HT1080 (cell line): Measurements from ENCODE around the genes PTPN11 and IQCD.

RAMPAGE:
- cytosol, long total RNA: no peak
- long total RNA: no peak
- nucleus, long total RNA: no peak
These were observed 28.5 kb upstream of the MAPKAPK5 start for GRCh38 chr12:111813433-111813967.

DNA sequence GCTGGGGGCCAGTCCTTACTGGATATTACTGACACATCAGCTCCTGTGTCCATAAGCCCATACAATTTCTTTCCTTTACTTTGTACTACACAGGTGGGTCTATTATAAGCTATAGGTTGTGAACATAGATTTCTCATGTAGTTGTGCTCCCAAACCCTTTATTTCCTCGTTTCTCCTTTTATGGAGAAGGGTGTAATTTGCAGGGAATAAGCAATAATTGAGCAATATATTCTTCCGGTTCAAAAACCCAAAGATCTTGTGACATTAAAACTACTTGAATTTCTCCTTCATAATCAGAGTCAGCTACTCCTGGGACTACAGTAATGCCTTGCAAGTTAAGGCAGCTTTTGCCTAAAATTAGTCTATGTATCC, 19.2 kb upstream of the MAPKAPK5 start:
RAMPAGE:
- cytosol, long total RNA: no peak
- long total RNA: no peak
- nucleus, long total RNA: no peak

DNA sequence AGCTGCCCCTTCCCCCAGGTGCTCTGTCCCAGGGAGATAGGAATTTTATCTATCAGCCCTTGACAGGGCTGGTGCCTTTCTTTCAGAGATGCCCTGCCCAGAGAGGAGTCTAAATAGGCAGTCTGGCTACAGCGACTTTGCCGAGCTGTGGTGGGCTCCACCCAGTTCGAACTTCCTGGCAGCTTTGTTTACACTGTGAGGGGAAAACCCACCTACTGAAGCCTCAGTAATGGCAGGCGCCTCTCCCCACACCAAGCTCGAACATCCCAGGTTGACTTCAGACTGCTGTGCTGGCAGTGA, 33.4 kb downstream of the TRAFD1 start:
RAMPAGE:
- cytosol, long total RNA: no peak
- long total RNA: no peak
- nucleus, long total RNA: no peak

GRCh38 chr12:112247991-112248655, 122.8 kb downstream of the TRAFD1 start:
RAMPAGE:
- cytosol, long total RNA: no peak
- long total RNA: no peak
- nucleus, long total RNA: no peak

GRCh38 chr12:112418870-112419932, at the start of gene PTPN11:
TSS of gene PTPN11 (plus strand) at chr12:112418947.
RAMPAGE:
- cytosol, long total RNA: start-site peak on the plus strand at chr12:112418892-112418964, 1,348 and 761 reads in 2 replicates
- long total RNA: start-site peak on the plus strand at chr12:112418901-112418964, 800 reads
- nucleus, long total RNA: no peak

DNA sequence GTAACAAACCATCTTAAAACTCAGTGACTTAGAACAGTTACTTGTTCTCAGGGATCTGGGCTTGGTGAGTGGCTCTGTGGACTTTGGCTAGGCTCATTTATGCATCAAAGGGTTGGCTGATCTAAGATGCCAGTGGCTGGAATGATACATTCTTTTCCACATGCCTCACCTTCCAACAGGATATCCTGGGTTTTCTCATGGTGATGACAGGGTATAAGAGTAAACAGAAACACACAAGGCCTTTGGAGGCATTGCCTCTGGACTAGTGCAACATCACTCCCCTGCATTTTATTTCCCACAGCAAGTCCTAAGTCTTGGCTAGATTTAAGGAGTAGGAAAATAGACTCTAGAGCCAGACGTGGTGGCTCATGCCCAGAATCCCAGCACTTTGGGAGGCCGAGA, 47.8 kb downstream of the RPH3A start:
RAMPAGE:
- cytosol, long total RNA: no peak
- long total RNA: no peak
- nucleus, long total RNA: no peak

DNA sequence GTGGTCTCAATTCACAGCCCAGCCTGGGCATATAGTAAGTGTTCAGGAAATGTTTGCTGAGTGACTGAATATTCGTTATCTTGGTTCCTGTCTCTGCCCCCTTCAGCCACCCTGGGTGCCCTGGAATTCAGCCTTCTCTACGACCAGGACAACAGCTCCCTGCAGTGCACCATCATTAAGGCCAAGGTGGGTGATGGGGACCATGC, 27.8 kb upstream of the OAS1 start:
RAMPAGE:
- cytosol, long total RNA: no peak
- long total RNA: no peak
- nucleus, long total RNA: no peak

GRCh38 chr12:112905463-112906180, 1.1 kb upstream of the OAS1 start:
RAMPAGE:
- cytosol, long total RNA: no peak
- long total RNA: no peak
- nucleus, long total RNA: no peak

DNA sequence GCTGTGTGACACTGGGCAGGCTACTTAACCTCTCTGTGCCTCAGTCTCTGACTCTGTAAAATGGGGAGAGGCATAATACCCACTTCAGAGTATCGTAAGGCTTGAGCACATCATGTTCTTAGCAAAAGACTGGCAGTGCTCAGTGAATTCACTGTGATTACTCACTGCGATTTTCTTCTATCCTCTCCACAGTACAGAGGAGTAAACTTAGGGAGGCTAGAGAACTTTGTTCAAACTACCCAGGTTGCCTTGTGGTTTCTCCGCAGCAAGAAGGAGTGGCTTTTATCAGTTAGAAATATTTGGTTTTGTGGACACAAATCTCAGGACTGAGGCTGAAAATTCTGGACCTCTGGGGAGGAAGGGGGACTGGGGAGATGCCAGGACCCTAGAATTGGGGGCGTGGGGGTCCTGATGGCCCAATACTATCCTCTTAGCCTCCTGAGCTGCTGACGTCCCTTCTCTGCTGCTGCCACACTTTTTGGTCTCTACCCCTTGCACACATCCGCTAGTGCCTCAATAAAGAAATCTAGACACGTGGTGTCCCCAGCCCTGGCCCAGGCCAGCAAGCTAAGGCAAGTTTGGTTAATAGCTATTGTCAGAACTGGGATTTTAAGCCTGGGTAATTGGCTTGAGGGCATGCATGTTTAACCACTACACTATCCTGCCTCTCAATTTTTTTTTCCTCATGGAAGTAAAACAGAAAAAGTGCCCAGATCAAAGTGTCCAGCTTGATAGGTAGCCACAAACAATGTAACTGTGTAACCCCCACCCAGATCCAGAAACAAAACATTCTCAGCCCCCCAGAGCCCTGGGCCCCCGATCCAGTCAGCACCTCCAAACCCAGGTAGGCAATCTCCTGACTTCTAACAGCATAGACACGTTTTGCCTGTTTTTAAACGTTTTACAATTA, 882 bp downstream of the OAS2 start:
RAMPAGE:
- cytosol, long total RNA: no peak
- long total RNA: no peak
- nucleus, long total RNA: no peak

GRCh38 chr12:113050886-113051329, 5.6 kb upstream of the DTX1 start:
RAMPAGE:
- cytosol, long total RNA: no peak
- long total RNA: no peak
- nucleus, long total RNA: no peak

DNA sequence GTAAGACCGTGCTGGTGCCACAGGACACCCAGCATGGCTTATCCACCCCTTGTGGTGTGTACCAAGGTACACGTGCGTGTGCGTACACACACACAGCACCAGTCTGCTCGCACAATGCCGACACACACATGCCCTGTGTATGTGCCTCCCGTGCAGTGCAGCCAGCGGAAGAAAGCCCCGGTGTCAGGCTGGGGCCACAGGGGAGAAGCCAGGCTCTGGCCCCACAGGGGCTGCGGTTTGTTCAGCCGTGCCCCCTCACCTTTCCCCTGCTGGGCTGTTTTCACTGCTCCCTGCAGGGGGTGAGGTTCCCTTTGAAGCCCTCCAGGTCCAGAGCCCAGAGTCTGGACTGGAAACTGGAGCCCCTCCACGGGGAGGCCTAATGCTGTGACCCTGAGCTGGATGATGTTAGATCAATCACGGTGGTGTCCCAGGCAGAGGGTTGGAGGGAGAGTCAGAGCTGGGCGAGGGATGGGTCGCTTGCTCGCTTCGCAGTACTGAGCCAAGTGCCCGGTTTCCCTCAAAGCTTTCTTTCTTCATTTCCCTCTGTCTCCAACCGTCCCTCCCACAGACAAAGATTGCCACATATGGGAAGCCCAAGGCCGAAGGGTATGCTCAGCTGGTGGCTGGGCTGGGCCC, 6.2 kb downstream of the DTX1 start:
RAMPAGE:
- cytosol, long total RNA: no peak
- long total RNA: no peak
- nucleus, long total RNA: no peak

GRCh38 chr12:113152597-113153204, 3.2 kb downstream of the CFAP73 start:
RAMPAGE:
- cytosol, long total RNA: no peak
- long total RNA: no peak
- nucleus, long total RNA: no peak

DNA sequence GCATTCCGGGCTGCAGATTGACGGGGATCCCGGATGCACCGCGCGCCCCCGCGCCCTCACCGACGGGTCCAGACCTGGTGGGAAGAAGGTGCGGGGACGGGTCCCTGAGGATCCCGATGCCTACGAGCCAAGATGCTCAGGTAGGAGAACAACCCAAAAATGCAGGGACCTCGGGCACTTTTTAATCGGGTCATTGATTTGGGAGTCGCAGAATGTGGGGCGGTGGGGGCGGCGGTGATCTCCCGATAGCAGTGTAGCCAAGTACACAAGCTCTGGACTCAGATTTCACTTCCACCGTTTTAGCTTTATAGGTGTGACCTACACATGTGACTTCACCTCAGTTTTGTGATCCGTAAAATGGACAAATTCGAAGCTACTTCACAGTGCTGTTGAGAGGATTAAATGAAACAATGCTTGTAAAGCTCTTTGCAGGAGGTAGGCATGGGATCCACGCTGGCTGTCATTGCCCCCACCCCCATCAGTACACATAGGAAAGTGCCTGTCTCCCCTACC, 417 bp downstream of the RITA1 start:
RAMPAGE:
- cytosol, long total RNA: no peak
- long total RNA: no peak
- nucleus, long total RNA: no peak

GRCh38 chr12:113220566-113221208, at the start of gene IQCD:
TSS of gene IQCD (minus strand) at chr12:113221094.
RAMPAGE:
- cytosol, long total RNA: no peak
- long total RNA: no peak
- nucleus, long total RNA: no peak

GRCh38 chr12:113223013-113223514, 1.8 kb downstream of the TPCN1 start:
RAMPAGE:
- cytosol, long total RNA: no peak
- long total RNA: no peak
- nucleus, long total RNA: no peak

GRCh38 chr12:113241849-113242479, 20.7 kb downstream of the TPCN1 start:
RAMPAGE:
- cytosol, long total RNA: no peak
- long total RNA: no peak
- nucleus, long total RNA: no peak

RAMPAGE:
- cytosol, long total RNA: no peak
- long total RNA: no peak
- nucleus, long total RNA: no peak
These were observed 22.1 kb downstream of the PLBD2 start for GRCh38 chr12:113380518-113380935.

RAMPAGE:
- cytosol, long total RNA: no peak
- long total RNA: no peak
- nucleus, long total RNA: no peak
These were observed 1.9 kb upstream of the SDS start for GRCh38 chr12:113405570-113406032.

RAMPAGE:
- cytosol, long total RNA: start-site peak on the plus strand at chr12:113861210-113861249, 44 and 62 reads in 2 replicates
- long total RNA: no peak
- nucleus, long total RNA: no peak
These were observed 105.2 kb downstream of the RBM19 start for GRCh38 chr12:113860913-113861367.

RAMPAGE:
- cytosol, long total RNA: no peak
- long total RNA: no peak
- nucleus, long total RNA: no peak
These were observed 7.0 kb downstream of the RBM19 start for GRCh38 chr12:113959024-113959538.